ENCODE results near the gene MRPL1.

GRCh38 chr4:76994007-76994666, 44.6 kb downstream of the SEPTIN11 start:
- PRO-cap: no peak
- RAMPAGE, long total RNA: no peak

- PRO-cap: no peak
- RAMPAGE, long total RNA: no peak
These were observed 41.2 kb downstream of the CCNI start for GRCh38 chr4:77034367-77035212.

DNA sequence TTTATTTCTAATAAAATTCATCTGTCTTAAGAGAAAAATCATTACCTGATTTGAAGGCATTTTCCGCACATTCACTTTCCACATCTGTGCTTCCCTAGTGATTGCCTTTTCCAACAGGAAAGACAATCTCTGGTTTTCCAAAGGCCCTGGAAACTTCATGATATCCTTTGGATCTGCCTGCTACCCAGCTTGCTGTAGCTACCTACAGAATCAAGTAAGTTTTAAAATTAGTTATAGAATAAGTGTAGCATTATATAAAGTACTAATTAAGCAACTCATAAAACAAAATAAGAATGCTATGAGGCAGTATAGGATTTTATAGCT, 9.6 kb downstream of the CCNI start:
- PRO-cap: no peak
- RAMPAGE, long total RNA: no peak

- PRO-cap: no peak
- RAMPAGE, long total RNA: no peak
These were observed 1.5 kb downstream of the CCNI start for GRCh38 chr4:77074329-77074648.

- PRO-cap: bidirectional peak, plus-strand start at chr4:77152628, minus-strand start at chr4:77152576
- RAMPAGE, long total RNA: no peak
These were observed 4.6 kb upstream of the CCNG2 start for GRCh38 chr4:77152461-77152845.

GRCh38 chr4:77157511-77157896, 497 bp downstream of the CCNG2 start:
- PRO-cap: no peak
- RAMPAGE, long total RNA: no peak

DNA sequence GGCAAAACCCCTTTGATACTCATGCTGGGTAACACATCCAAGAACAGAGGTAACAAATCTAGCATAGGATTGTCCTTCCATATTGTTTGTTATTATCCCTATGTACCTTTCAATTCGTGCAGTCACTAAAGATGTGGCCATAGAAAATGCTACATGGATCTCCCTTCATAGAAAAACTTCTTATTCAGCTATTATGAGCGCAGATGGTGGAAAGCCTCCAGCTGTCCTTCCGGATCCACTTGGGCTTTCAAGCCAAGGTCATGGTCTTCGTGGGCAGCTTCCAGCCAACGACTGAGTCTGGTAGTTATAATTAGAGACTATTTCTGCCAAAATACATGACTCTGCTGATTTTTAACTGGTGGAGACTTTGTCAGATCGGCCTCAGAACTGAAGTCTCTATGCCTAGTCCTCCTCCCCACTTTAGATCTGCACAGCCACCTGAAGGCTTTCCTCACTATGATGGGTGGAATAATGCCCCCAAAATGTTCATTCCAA, 171.4 kb upstream of the CXCL13 start:
- PRO-cap: no peak
- RAMPAGE, long total RNA: no peak

GRCh38 chr4:77586760-77587456, 18.7 kb upstream of the CXCL13 start:
- PRO-cap: no peak
- RAMPAGE, long total RNA: no peak

DNA sequence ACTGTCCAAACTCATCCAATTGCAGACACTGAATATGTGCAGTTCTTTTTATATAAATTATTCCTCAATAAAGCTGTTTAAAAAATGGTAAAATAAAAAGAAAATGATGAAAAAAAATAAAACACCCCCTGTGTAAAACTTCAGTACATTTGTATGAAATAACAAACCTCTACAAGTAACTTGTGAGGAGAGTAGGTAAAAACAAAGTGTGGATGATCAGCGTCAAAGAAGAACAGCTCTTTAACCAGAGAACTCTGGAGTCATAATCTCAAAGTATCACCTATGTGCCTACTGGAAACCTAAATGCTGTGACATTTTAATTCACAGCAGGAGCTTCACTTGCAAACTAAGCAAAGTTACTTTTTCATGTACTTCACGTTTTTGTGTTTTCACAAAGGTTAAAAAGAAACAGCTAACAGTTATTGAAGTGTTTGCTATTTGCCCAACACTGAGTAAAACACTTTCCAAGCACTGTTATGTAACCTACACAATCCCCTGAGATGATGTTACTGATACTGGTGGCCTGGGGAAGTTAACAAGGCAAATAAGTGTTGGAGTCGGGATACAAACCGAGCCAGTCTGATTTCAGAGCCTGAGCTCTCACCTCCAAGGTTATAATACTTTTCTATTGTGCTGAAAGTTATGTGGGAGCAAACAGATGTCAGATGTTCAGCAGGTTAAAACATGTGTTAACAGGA, 4.2 kb upstream of the CXCL13 start:
- PRO-cap: no peak
- RAMPAGE, long total RNA: no peak

GRCh38 chr4:77698153-77698624, 92.6 kb downstream of the CXCL13 start:
- PRO-cap: no peak
- RAMPAGE, long total RNA: no peak

GRCh38 chr4:77756076-77756659, 63.0 kb downstream of the CNOT6L start:
- PRO-cap: no peak
- RAMPAGE, long total RNA: no peak

- PRO-cap: no peak
- RAMPAGE, long total RNA: no peak
These were observed 18.5 kb downstream of the CNOT6L start for GRCh38 chr4:77800737-77800957.

DNA sequence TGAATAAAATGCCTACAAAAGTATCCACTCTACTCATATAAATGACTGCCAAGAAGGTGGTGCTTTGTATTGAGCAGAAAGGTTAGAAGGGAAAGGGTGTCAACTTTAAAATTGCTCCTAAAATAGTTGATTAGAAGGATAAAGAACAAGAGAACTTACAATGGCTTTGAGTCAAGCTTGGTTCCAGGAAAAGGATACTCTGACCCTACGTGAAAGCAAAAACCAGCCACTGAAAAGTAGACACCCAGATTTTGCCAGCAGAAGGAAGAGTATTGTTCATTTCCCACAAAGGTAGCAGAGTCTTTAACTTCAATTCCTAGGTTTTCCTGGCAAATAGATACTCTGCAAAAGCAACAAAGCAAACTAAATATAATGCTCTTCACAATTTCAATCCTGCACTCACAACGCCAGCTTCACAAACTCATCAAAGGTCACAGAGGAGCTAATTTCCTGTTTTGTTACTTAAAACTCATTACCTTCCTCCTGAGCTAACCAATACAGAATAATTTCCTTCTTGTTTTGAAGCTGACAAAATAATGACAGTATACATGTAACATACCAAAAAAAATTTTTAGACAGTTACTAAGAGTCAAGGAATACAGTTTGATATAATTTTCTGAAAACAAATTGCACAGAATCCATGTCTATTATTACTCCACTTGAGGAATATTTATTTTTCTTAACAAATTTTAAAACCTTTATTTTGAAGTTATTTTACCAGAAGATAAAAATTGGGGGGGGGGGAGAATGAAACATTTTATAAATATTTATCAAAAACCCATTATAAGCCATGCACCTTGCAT, 18.0 kb downstream of the CNOT6L start:
- PRO-cap: no peak
- RAMPAGE, long total RNA: no peak

DNA sequence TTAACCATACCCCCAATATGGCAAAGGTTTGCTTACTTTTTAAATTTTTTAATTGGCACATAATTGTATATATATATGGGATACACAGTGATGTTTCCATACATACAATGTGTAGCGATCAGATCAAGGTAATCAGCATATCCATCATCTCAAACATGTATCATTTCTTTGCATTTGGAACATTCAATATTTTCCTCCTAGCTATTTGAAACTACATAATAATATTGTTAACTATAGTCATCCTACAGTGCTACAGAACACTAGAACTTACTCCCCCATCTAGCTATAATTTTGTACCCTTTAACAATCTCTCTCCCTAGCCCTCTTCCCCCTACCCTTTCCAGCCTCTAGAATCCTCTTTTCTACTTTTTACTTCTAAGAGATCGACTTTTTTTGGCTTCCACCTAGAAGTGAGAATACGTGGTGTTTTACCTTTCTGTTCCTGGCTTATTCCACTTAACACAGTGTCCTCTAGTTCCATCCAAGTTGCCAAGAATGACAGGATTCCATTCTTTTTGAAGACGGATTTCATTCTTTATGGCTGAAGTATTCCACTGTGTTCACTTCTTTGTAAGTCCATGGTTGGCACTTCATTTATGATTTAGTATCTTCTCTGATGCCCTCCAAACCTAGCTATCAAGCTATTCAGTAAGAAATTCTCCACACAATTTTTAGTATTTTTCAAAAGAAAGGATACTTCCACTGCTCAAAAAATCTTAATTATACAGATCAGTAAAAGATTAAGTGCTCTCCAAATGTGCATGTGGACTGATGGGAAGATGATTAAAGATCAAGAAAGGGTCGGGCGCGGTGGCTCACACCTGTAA, 8.5 kb downstream of the CNOT6L start:
- PRO-cap: no peak
- RAMPAGE, long total RNA: no peak

DNA sequence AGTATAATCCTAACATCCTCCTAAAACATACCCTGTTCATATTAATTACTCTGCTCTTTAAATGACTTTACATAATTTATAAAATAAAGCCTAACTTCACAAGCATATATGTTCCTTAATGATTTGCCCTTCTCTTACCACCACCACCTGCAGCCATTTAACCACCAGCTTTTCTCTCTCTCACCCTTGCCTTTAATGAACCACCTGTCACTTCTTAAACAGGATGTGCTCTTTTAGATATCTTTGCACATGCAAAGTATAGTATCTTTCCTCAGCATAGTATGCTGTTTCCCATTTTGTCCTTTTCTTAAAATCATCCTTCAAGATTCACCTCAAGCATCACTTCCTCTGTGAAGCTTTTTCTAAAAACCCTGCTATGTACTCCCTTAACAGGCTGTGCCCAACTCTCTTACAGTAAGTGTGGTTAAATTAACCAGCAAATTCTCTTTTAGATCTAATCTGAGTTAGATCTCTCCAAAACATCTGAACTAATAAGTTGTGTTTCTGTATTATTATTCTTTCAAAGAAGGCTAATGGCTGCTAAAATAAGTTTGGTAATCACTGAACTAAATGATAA, 8.2 kb upstream of the CNOT6L start:
- PRO-cap: bidirectional peak, plus-strand start at position 306 of the sequence, minus-strand start at position 197 of the sequence; bidirectional peak, plus-strand start at position 389 of the sequence, minus-strand start at position 364 of the sequence
- RAMPAGE, long total RNA: no peak

GRCh38 chr4:77862576-77863358, at the start of gene MRPL1:
Gene MRPL1 (plus strand): TSS chr4:77862830.
- PRO-cap: bidirectional peak, plus-strand start at chr4:77862849, minus-strand start at chr4:77862634; bidirectional peak, plus-strand start at chr4:77863158, minus-strand start at chr4:77863130
- RAMPAGE, long total RNA: no peak

- PRO-cap: no peak
- RAMPAGE, long total RNA: no peak
These were observed 32.2 kb downstream of the MRPL1 start for GRCh38 chr4:77894739-77895243.

GRCh38 chr4:77921402-77922278, 59.0 kb downstream of the MRPL1 start:
- PRO-cap: no peak
- RAMPAGE, long total RNA: no peak

GRCh38 chr4:77922304-77922859, 59.8 kb downstream of the MRPL1 start:
- PRO-cap: no peak
- RAMPAGE, long total RNA: no peak

DNA sequence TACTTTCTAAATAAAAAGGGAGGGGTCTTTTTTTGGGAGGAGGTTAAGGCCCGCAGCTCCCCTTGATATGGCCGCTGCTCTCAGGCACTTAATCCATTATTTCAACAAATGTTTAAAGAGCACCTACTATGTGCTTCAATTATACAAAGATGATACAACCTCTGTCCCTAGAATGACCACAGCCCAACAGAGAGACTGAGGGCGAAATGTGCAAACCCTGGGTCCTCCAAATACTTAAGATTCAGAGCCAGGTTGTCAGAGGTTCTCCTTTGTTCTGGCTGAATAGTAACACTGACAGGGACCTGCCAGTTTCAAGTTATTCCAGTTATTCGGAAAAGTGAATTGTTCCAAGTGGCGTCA, 1.4 kb upstream of the FRAS1 start:
- PRO-cap: no peak
- RAMPAGE, long total RNA: no peak